ENCODE measurements around the genes PRLHR and NANOS1.

- RRBS, 2 experiments, result no CpG with 5 or more reads among the region's 13 CpGs
CAGE:
- cytosol, long polyA minus RNA, result no peak
- cytosol, long polyA plus RNA, result no peak
- long polyA plus RNA, result no peak
- nucleus, long polyA minus RNA, result no peak
- nucleus, long polyA plus RNA, result no peak
These were observed 11.7 kb downstream of the EMX2 start for GRCh38 chr10:117554200-117554710.

DNA sequence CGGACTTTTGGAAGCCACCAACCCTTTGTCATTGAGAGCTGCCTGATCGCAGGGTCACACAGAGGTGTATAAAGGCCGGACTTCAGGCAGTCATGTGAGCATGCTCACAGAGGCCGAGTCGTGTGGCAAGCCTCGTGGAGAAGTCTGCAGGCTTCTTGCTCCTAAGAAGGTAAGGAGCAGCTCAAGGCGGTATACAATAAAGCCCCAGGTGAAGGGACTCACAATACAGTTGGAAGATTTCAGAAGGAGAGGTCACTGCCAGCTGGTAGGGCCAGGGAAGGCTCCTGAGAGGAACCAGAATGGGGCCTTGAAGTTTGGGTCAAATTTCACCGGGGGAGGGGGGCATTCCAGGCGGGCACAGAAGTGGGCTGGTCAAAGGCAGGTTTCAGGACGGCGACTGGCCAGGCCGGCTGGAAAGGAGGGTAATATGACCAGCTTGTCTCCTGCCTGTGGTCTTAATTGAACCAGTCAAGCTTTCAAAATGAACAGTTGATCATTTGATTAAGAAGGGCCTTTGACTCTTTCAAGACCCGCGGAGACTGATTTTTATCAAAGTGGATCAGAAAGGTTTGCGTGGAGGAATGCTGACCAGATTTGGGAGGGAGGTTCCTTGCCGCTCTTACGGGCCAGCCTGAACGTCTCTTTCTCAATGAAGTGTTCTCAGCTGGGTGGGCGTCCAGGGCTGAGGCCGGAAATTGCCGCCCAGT, 178.6 kb downstream of the EMX2 start:
- RRBS, 2 experiments, result 2 to 3% methylated on average over 2 to 5 of the region's 21 CpGs
CAGE:
- cytosol, long polyA minus RNA, result no peak
- cytosol, long polyA plus RNA, result no peak
- long polyA plus RNA, result no peak
- nucleus, long polyA minus RNA, result no peak
- nucleus, long polyA plus RNA, result no peak

GRCh38 chr10:117936126-117936741, 110.5 kb downstream of the RAB11FIP2 start:
- RRBS, 2 experiments, result no CpG with 5 or more reads among the region's 11 CpGs
CAGE:
- cytosol, long polyA minus RNA, result no peak
- cytosol, long polyA plus RNA, result no peak
- long polyA plus RNA, result no peak
- nucleus, long polyA minus RNA, result no peak
- nucleus, long polyA plus RNA, result no peak

GRCh38 chr10:118021808-118022935, 24.6 kb downstream of the RAB11FIP2 start:
- RRBS, 2 experiments, result no CpG with 5 or more reads among the region's 10 CpGs
CAGE:
- cytosol, long polyA minus RNA, result no peak
- cytosol, long polyA plus RNA, result no peak
- long polyA plus RNA, result no peak
- nucleus, long polyA minus RNA, result no peak
- nucleus, long polyA plus RNA, result no peak

DNA sequence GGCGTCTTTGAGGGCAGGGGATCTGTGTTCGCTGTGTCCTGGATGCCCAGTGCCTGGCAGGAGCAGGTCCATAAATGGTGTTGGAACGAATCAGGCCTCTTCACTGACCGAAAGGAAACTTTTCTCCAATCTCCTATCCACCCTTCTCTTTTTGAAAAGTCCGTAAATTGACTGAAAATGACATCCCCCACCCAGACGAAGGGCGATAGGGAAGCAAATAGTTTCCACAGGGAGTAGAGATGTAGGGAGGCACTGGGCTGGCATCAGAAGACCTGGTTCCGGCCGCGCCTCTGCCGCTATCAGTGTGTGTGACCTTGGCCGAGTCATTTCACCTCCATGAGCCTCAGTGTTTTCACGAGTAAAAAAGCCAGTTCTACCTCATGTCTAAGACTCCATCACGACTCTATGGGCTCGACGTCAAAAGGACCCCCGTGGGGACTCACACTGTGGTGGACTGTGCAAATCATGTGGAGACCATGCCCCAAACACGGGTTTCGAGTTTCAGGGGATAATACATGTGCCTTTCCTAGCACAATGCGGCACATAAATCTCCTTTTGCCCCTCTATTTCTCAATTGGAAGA, 526 bp upstream of the RAB11FIP2 start:
- RRBS, 2 experiments, result no CpG with 5 or more reads among the region's 20 CpGs
CAGE:
- cytosol, long polyA minus RNA, result no peak
- cytosol, long polyA plus RNA, result no peak
- long polyA plus RNA, result no peak
- nucleus, long polyA minus RNA, result no peak
- nucleus, long polyA plus RNA, result no peak

GRCh38 chr10:118595431-118596276, at the start of gene PRLHR:
Gene PRLHR, minus strand, starts transcription at chr10:118595648.
- RRBS, 2 experiments, result 29 to 30% methylated on average over 12 of the region's 57 CpGs
CAGE:
- cytosol, long polyA minus RNA, result no peak
- cytosol, long polyA plus RNA, result no peak
- long polyA plus RNA, result no peak
- nucleus, long polyA minus RNA, result no peak
- nucleus, long polyA plus RNA, result no peak

DNA sequence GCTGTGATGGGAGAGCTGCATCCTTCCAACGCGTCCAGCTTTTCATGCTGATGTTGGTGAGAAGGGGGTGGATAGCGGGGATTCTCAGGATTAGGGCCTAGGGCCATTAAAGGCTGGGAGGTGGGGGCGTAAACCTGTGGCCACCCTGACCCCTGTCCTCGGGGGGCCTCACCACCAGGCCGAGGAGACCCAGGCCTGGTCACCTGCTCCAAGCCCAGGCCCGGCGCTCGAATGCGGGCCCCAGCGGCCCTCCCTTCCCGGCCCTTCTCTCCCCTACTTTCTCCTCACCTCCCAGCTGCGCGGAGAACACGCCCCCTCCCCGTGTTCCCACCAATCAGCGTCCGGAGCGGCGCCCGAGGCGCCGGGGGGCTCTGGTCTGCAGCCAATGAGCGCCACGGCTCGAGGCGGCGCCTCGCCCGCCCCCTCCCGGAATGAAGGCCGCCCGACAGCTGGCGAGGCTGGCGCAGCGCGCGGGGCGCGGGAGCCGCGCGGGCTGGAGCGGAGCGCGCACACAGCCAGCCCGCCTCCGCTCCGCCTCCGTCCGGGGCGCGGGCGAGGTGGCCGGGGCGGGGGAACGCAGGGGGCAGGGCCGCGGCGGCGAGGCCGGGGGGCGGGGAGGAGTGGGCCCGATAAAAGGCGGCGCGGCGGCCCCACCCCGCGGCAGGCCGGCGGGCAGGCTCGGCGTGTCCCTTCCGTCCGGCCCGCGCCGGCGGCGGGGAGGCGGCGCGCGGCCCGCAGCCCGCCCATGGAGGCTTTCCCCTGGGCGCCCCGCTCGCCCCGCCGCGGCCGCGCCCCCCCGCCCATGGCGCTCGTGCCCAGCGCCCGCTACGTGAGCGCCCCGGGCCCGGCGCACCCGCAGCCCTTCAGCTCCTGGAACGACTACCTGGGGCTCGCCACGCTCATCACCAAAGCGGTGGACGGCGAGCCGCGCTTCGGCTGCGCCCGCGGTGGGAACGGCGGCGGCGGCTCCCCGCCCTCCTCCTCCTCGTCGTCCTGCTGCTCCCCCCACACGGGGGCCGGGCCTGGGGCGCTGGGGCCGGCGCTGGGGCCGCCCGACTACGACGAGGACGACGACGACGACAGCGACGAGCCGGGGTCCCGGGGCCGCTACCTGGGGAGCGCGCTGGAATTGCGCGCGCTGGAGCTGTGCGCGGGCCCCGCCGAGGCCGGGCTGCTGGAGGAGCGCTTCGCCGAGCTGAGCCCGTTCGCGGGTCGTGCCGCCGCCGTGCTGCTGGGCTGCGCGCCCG, at the start of gene NANOS1:
NANOS1 (plus strand) TSS at position 658 of the 1,247 bp plus-strand sequence.
- RRBS, 2 experiments, result 1 to 2% methylated on average over 56 to 58 of the region's 166 CpGs
CAGE:
- cytosol, long polyA minus RNA, result no peak
- cytosol, long polyA plus RNA, result no peak
- long polyA plus RNA, result no peak
- nucleus, long polyA minus RNA, result no peak
- nucleus, long polyA plus RNA, result no peak

- RRBS, 2 experiments, result no CpG with 5 or more reads among the region's 6 CpGs
CAGE:
- cytosol, long polyA minus RNA, result no peak
- cytosol, long polyA plus RNA, result no peak
- long polyA plus RNA, result no peak
- nucleus, long polyA minus RNA, result no peak
- nucleus, long polyA plus RNA, result no peak
These were observed 2.2 kb downstream of the NANOS1 start for GRCh38 chr10:119031659-119032073.

- RRBS, 2 experiments, result no CpG with 5 or more reads among the region's 18 CpGs
CAGE:
- cytosol, long polyA minus RNA, result no peak
- cytosol, long polyA plus RNA, result start-site peak on the minus strand at chr10:119049834-119049985, 272 and 306 reads in 2 replicates
- long polyA plus RNA, result start-site peak on the minus strand at chr10:119049829-119049982, 281 and 185 reads in 2 replicates
- nucleus, long polyA minus RNA, result start-site peak on the minus strand at chr10:119049529-119049602, 18 reads; start-site peak on the minus strand at chr10:119049786-119049802, 93 reads; start-site peak on the minus strand at chr10:119050156-119050225, 18 reads
- nucleus, long polyA plus RNA, result start-site peak on the minus strand at chr10:119049800-119049967, 213 and 151 reads in 2 replicates
These were observed 20.2 kb downstream of the NANOS1 start for GRCh38 chr10:119049549-119050334.

DNA sequence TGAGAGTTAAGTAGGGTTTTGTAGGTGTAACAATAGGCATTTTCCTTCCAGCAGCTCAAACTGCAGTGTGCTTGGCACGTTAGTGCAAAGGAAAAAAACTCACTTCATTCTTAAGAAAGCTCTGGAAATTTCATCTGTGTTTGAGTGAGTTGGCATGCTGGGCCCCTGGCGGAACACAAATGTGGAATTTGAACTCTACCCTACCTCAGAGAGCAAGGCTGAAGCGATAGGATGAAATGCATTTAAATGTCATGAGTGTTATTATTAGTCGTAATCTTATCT, 63.3 kb downstream of the GRK5 start:
- RRBS, 2 experiments, result no CpG with 5 or more reads among the region's 4 CpGs
CAGE:
- cytosol, long polyA minus RNA, result no peak
- cytosol, long polyA plus RNA, result no peak
- long polyA plus RNA, result no peak
- nucleus, long polyA minus RNA, result no peak
- nucleus, long polyA plus RNA, result no peak

GRCh38 chr10:119281363-119281937, 74.1 kb downstream of the GRK5 start:
- RRBS, 2 experiments, result no CpG with 5 or more reads among the region's 16 CpGs
CAGE:
- cytosol, long polyA minus RNA, result no peak
- cytosol, long polyA plus RNA, result no peak
- long polyA plus RNA, result no peak
- nucleus, long polyA minus RNA, result no peak
- nucleus, long polyA plus RNA, result no peak

- RRBS, 2 experiments, result no CpG with 5 or more reads among the region's 12 CpGs
CAGE:
- cytosol, long polyA minus RNA, result no peak
- cytosol, long polyA plus RNA, result no peak
- long polyA plus RNA, result no peak
- nucleus, long polyA minus RNA, result no peak
- nucleus, long polyA plus RNA, result no peak
These were observed 76.3 kb downstream of the GRK5 start for GRCh38 chr10:119283260-119284386.

DNA sequence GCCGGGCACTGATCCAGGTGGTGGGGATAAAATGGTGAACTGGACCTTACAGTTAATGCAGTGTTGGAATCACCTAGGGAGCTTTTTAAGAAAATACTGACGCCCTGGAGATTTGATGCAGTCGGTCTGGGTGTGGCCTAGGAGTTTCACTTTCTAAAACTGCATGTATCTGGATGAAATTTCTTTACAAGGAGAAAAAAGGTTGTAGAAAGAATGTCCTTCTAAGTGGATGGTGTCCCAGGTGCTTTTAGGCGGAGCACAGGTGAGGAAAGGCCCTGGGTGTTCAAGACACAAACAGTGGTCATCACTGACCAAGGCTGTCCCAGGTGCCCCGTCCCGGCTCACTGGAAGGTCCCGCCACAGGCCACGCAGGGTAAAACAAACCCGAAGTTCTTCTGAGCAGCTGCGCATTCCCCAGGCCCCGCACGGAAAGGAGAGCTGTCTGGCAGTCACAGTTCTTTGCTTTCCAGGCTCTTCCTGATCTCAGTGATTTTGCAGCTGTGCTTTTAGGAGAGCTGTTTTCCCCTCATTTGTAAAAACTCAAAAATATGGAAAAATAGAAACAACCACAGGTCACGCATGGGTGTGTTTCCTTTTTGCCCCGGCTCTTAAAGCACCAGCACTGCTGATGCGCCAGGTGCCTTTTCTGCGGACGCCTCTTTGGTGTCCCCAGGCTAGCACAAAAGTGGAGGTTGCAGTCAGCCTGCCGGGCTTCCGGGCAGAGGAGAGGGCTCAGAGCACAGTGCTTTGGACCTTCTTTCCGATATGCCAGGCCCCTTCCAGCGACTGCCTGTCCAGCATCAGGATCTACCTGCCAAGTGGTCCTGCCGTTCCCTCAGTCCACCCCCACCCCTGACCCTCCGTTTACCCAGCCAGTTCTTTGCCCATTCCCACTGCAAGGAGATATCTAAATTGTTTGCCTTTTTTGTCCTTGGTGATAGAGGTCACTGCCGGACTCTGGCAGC, 162.0 kb downstream of the GRK5 start:
- RRBS, 2 experiments, result 92 to 93% methylated on average over 3 of the region's 24 CpGs
CAGE:
- cytosol, long polyA minus RNA, result no peak
- cytosol, long polyA plus RNA, result no peak
- long polyA plus RNA, result no peak
- nucleus, long polyA minus RNA, result no peak
- nucleus, long polyA plus RNA, result no peak

GRCh38 chr10:119370218-119370889, 163.0 kb downstream of the GRK5 start:
- RRBS, 2 experiments, result no CpG with 5 or more reads among the region's 17 CpGs
CAGE:
- cytosol, long polyA minus RNA, result no peak
- cytosol, long polyA plus RNA, result no peak
- long polyA plus RNA, result no peak
- nucleus, long polyA minus RNA, result no peak
- nucleus, long polyA plus RNA, result no peak

DNA sequence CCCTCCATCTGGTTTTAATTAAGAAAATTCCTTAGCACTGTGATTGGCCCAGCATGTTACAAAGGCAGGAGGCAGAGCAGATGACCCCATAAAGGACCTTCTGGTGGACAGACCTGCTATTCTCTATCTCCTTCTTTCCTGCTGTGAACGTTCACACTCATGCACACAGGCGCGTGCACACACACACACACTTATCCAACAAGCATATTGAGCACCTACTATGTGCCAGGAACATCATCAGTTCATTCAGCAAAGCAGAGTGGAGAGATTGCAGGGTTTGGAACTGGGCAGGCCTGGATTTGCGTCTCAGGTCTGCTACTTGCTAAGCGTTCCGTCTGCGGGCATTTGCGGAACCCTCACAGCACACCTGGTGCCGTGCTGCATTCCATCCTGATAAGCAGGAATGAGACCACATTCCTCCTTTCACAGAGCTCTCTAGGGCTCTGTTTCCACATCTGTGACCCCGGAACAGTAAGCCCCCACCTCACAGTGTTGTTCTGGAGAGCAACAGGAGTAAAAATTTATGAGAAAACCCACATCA, 129.2 kb downstream of the RGS10 start:
- RRBS, 2 experiments, result no CpG with 5 or more reads among the region's 10 CpGs
CAGE:
- cytosol, long polyA minus RNA, result no peak
- cytosol, long polyA plus RNA, result no peak
- long polyA plus RNA, result no peak
- nucleus, long polyA minus RNA, result no peak
- nucleus, long polyA plus RNA, result no peak

DNA sequence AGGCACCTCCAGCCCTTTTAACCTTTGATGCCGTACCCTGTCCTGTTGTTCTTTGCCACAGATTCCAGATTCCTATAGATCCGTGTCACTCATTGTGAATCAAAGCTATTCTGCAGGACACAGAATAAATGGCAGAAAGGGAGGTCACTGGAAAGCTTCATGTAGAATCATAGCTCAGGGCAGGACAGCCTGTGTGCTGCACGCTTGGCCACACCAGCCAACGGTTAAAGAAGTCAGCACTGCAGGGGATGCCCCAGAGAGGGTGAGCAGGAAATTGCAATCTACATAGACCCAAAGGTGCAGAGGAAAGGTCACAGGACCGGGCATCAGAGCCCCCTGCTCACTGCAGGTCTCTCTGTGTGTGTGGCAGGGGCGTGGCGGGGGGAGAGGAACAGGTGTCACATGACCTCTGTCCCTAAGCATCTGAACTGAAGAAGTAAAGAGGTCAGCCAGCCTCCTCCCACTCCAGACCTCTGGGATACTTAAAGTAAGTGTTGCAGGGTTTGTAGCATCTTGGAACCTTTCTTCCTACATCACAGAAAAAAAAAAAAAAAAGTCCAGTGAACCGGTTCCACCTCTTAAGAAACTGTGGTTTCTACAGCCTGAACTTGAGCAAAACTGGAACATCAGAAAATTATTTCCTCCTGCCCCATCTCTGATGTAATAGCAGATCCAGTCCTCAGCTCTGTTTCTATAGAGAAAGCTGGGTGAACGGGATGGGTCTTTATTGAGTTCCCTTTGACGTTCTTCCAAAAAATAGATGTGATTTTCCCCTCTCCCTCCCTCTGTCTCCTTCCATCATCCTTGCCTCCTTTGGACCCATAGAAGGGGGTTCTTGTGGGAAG, 64.3 kb downstream of the RGS10 start:
- RRBS, 2 experiments, result no CpG with 5 or more reads among the region's 10 CpGs
CAGE:
- cytosol, long polyA minus RNA, result no peak
- cytosol, long polyA plus RNA, result no peak
- long polyA plus RNA, result no peak
- nucleus, long polyA minus RNA, result no peak
- nucleus, long polyA plus RNA, result no peak

DNA sequence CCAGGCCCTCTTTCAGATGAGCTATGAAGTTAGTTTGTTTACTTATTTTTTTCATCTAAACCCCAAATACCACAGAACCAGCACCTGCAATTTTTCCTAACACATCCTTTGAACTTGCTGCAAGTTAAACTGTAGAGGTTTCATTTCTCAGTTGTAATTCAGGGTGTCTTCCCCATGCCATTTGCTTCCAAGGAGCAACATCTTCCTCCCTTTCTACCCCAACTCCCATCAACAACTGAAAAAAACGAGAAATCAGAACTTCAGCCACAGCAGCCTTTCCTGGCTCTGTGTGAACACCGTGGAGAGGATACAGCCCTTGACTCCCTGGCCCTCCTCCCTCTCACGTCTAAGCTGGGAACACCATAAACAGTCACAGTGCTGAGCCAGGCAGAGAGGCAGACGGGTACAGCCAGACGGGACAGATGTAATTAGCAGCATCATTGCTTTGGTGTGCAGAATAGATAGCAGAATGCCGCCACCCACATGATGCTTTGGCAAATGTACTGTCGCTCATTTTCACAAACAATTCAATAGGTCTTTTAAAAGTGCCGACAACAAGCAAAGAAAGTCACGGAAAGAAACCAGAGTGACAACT, 63.6 kb downstream of the RGS10 start:
- RRBS, 2 experiments, result no CpG with 5 or more reads among the region's 9 CpGs
CAGE:
- cytosol, long polyA minus RNA, result no peak
- cytosol, long polyA plus RNA, result no peak
- long polyA plus RNA, result no peak
- nucleus, long polyA minus RNA, result no peak
- nucleus, long polyA plus RNA, result no peak

- RRBS, 2 experiments, result no CpG with 5 or more reads among the region's 16 CpGs
CAGE:
- cytosol, long polyA minus RNA, result no peak
- cytosol, long polyA plus RNA, result no peak
- long polyA plus RNA, result no peak
- nucleus, long polyA minus RNA, result no peak
- nucleus, long polyA plus RNA, result no peak
These were observed 3.2 kb downstream of the BAG3 start for GRCh38 chr10:119653985-119655192.

GRCh38 chr10:119669788-119670545, 18.8 kb downstream of the BAG3 start:
- RRBS, 2 experiments, result 92 to 96% methylated on average over 4 of the region's 20 CpGs
CAGE:
- cytosol, long polyA minus RNA, result no peak
- cytosol, long polyA plus RNA, result no peak
- long polyA plus RNA, result no peak
- nucleus, long polyA minus RNA, result no peak
- nucleus, long polyA plus RNA, result no peak

- RRBS, 2 experiments, result no CpG with 5 or more reads among the region's 6 CpGs
CAGE:
- cytosol, long polyA minus RNA, result no peak
- cytosol, long polyA plus RNA, result no peak
- long polyA plus RNA, result no peak
- nucleus, long polyA minus RNA, result no peak
- nucleus, long polyA plus RNA, result no peak
These were observed 36.1 kb downstream of the BAG3 start for GRCh38 chr10:119687176-119687708.

Measured in HepG2 (cell line).